Mesothelial cell of epicardium (in vitro differentiated cells): ENCODE data around the genes OR4K17, RNASE3, SLC39A2 and ZNF219.

DNA sequence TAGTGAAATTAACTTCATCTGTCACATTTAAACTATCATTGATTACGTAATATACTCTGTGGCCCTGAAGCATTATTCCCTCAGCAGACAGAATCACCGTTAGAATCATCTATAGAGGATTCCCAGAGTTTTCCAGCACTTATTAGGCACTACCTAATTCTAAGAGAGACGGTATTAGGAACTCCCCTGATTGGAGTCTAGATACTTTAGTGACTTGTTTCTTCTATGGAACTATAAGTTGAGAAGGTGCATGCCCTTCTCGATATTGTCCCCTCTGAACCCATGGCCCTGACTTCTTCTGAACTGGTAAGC, at the start of gene OR4K17:
Gene OR4K17 (plus strand): TSS at position 153 of the 312 bp plus-strand sequence.
- PRO-cap: no peak

- PRO-cap: no peak
Measured at GRCh38 chr14:20456433-20457141, 1.6 kb downstream of the APEX1 start.

DNA sequence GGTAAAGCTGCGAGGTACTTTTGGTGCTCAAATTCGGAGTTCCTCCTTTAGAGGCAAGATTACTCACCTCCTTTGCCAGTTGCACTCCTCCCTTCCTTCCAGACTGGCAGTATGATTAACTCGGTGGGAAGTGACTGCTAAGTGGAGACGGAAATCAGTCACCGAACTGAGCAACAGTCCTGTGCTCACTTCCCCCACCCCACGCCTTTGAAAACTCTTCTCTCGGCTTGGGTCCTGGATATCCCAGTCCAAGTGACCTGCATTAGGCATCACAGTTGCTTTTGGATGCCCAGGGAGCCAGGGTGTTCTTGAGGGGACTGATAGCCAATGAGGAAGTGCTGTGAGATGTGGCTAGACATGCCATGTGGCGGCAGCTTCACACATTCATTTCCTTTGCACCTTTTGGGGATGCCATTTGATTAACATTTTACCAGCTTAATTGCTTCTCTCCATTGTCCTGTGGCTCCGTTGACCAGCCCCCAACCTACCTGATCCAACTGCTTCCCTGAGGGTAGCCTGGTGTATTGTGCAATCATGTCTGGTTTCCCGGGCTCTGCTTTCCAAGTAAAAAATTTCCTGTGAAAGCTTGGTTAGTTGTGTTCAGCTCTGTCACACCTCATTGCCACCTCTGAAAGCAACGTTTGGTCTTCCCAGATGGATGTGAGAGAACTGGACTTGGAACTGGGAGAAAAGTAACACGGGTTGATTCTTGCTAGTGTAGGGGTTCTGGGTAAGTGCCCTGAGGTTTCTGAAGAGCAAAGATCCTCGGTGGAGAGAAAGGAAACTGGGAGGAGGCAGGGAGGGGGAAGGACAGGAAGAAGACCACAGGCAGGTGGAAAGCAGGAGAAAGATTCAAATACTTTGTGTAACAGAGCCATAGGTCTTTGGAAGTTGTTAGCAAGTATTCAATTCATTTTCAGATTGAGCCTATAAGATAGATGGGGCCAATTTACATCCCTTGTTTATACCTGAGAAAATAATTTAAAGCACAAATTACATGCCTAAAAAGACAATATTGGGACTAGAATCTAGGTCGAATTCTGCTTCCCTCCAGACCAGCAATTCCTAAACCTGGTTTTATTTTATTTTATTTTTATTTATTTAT, 1.1 kb downstream of the PNP start:
- PRO-cap: no peak

- PRO-cap: no peak
Measured at GRCh38 chr14:20657254-20658205, 16.0 kb upstream of the OR6S1 start.

DNA sequence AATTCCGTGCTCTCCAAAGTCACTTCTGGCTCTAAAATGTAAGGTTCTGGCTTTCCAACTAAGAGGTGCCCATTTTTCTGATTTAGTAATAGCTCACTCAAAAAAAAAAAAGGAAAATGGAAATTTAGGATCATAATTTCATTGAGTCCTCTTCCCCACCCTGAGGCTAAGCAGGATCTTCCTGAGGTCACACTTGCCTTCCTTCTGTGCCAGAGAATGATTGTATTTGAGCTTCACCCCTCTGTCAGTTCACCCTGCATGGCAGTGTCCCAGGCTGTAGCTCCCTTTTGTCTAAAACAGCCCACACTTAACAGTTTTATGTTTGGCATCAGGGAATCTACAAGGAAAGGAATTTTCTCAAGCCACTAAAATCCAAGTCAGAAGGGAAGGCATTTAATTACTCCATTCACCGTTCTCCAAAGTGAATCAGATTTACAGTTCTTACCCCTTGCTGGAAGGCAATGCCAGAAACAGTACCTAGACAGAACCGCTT, 1.7 kb downstream of the RNASE1 start:
- PRO-cap: no peak

GRCh38 chr14:20803194-20803544, 525 bp upstream of the RNASE1 start:
- PRO-cap: no peak

DNA sequence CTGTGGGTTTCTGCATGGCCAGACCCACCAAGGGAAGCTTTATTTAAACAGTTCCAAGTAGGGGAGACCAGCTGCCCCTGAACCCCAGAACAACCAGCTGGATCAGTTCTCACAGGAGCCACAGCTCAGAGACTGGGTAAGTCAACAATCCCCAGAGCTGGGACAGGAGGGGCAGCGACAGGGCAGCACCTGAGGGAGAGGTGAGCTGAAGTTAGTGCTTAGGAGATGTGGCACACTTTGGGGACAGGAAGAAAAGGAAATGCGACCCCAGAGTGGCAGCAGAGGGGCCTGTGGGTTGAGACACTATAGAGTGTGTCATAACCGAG, at the start of gene RNASE3:
Gene RNASE3 (plus strand): TSS at position 70 of the 326 bp plus-strand sequence.
- PRO-cap: no peak

- PRO-cap: no peak
Measured at GRCh38 chr14:20998552-20999446, at the start of gene SLC39A2. SLC39A2 (plus strand) TSS chr14:20999293.

DNA sequence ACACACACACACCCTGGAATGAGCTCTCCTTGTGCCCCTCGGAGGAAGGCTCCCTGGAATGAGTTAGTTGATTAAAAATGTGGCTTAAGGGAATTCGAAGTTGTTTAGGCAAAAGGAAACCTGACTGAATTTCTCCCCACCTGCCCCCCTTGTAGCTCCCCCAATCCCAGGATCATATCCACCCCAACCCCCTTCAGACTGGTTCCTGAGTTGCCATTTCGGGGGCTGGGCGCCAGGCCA, 1.2 kb upstream of the NDRG2 start:
- PRO-cap: no peak

DNA sequence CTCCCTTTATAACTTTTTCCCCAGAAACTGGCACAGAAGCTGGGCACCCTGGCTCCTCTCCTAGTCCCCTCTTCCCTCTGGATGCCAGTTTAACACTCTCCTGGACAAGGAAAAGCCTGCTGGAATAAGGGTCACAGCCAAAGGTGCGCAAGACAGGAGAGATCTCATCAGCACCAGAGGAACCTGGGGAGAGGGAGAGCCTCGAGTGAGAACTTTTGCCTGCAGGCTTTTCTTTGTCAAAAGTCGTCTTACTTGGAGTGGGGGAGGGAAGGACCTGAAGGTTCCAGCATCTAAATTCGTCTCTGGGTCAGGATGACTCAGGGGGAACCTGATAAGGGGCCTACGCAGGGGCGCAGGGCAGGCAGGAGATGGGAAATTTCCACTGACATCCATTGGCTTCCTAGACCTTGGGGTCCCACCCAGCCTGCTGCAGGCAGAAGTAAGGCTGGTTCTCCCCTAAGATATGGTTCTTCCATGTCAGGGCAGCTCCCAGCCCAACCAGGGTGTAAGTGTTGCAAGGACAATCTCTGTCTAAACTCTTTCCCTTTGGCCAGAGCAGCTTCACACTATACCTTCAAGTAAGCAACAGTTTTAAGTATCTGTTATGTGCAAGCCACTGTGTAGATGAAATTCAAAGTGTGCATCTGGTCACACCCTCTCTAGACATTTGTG, 2.0 kb upstream of the NDRG2 start:
- PRO-cap: no peak

- PRO-cap: no peak
Measured at GRCh38 chr14:21059857-21060310, 2.3 kb downstream of the RNASE8 start.

- PRO-cap: no peak
Measured at GRCh38 chr14:21061450-21061820, 3.8 kb downstream of the RNASE8 start.

GRCh38 chr14:21072828-21073532, 2.9 kb downstream of the ARHGEF40 start:
- PRO-cap: no peak

- PRO-cap: no peak
Measured at GRCh38 chr14:21087098-21088340, 10.9 kb downstream of the ZNF219 start.

DNA sequence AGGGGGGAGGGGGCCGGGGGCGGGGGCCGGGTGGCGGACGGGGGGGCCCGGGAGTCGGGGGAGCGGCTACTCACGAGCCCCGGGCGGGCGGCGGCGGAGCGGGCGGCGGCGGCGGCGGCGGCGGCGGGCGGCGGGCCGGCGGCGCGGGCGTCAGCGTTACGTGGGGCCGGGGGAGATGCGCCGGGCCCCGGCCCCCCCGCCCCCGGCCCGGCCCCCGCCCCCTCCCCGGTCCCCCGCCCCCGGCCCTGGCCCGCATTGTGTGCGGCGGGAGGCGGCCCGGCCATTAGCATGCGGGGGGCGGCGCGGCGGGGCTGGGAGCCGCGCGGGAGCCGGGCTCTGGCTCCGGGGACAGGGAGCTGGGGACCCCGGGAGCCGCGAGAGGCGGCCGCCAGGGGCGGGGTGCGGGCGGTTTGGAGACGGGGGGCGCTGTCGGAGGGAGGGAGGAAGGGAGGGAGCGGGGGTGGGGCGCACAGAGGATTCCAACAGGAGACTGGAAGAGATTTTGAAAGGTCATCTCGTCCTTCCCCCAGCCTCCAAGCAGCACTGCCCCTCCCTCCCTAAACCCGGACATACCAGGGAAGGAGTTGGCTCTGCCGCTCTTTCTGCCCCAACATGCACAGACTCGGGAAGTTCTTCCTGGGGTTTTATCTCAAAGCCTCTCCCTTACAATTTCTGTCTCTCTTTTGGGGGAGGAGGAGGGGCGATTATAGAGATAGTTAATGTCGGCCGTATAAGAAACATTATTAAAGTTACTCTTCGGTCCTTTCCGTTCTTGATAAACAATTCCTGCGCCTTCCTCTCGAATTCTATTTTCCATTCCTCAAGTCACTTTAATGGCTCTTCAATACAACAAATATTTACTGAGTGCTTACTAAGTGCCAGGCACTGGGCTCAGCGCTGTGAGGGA, at the start of gene ZNF219:
Gene ZNF219 (minus strand): TSS at position 418 of the 907 bp plus-strand sequence.
- PRO-cap: bidirectional peak, plus-strand start at position 258 of the sequence, minus-strand start at position 177 of the sequence

DNA sequence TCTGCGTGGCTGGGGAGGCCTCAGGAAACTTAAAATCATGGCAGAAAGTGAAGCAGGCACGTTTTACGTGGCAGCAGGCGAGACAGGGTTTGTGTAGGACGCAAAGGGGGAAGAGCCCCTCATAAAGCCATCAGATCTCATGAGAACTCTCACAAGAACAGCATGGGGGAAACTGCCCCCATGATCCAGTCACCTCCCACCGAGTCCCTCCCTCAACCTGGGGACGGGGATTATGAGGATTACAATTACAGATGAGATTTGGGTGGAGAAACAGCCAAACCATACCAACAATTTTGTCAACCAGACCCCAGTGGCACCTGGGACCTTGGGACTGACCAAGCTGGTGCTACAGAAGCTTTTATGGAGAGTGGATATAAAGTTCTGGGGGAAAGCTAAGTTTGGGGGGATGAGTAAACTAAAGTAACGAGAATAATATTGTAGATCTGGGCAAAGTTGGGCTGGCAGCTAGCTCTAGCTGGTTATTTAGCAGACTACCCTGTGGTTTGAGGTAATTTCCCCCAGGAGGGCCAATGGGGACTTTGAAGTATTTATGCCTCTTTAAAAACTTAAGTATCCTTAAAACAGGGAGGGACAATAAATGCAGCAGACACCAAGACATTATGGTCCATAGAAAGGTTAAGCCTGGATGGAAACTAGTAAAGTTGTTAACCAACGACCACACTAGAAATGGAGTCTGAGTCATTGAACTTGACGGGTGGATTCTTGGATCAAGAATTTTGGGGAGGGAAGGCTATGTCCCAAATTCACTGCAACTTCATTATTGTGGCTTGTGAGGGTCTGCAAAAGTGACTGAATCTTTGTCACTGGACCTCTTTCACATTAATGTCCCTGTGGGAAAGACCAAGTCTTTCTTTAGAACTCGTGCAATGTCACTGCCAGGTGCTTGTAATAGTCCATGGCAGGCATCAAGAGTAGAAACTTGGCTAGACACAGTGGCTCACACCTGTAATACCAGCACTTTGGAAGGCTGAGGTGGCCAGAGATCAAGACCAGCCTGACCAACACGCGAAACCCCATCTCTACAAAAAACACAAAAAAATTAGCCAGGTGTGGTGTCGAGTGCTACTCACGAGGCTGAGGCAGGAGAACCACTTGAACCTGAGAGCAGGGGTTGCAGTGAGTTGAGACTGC, 48.4 kb upstream of the OR5AU1 start:
- PRO-cap: no peak

DNA sequence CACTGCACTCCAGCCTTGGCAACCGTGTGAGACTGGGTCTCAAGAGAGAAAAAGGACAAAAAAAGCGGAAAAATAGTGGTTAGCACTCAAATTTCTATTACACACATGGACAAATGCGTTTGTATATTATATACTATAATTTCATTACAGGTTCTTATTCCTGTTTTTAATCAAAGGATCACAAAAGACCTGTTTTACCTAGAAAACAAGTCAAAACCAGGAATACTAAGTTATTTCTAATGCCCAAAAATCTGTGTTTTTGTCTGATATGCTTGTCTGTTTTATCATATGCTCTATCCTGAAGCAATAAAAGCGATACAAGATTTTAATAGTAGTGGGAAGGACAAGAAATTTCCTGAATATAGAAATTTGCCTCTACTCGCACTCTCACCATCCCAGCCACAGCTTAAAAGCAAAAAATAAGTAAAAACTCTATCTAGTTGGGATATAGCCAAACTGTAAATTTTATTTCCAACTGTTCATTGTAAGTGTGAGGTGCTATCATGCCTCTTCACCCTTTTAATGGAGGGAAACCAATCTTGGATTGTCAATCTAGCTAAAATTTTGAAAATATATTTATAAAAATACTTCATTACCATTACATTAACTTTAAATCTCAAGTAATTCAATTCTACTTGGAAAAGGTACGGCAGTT, 29.3 kb downstream of the HNRNPC start:
- PRO-cap: no peak

DNA sequence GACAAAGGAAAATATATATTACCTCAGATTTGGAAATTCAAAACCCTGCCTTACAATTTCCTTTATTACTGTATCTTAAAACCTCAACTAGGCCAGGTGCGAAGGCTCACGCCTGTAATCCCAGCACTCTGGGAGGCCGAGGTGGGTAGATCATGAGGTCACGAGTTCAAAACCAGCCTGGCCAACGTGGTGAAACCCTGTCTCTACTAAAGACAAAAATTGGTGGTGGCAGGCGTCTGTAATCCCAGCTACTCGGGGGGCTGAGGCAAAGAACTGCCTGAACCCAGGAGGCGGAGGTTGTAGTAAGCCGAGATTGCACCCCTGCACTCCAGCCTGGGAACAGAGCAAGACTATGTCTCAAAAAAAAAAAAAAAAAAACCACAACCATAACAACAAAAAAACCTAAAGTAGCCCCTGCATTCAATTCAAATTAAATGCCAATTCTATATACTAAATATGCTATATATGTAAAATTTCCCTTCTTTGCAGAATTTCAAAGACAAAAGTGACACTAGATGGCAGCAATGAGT, 28.3 kb downstream of the HNRNPC start:
- PRO-cap: no peak

GRCh38 chr14:21247203-21247700, 22.0 kb downstream of the HNRNPC start:
- PRO-cap: no peak

DNA sequence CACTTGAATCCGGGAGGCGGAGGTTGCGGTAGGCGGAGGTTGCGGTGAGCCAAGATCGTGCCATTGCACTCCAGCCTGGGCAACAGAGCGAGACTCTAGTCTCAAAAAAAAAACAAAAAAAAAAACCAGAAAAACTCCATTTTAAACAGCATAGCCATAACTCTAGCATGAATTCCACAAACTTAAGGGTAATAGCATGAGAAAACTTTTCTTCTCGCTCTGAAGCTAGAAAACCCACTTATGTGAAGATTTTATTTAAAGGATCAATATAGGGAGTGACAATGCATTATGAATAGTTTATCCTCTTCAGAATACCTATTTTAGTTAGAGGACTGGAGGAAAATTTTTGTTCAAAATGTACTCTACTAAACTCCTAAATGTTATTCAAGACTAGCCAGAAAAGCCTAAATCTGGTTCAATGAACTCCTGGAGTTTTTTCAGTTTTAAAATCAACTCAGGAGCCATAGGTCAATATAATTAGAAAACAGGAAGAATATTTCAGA, 14.4 kb downstream of the HNRNPC start:
- PRO-cap: no peak